Sternocleidomastoid (tissue), 1 donor: ENCODE results near the genes SLC9B2 and CENPE.

GRCh38 chr4:99845955-99846555 is 29.4 kb downstream of the DAPP1 start:
- PRO-cap = no peak

- PRO-cap = no peak
These were observed 81.2 kb downstream of the EMCN start for GRCh38 chr4:100436678-100437058.

DNA sequence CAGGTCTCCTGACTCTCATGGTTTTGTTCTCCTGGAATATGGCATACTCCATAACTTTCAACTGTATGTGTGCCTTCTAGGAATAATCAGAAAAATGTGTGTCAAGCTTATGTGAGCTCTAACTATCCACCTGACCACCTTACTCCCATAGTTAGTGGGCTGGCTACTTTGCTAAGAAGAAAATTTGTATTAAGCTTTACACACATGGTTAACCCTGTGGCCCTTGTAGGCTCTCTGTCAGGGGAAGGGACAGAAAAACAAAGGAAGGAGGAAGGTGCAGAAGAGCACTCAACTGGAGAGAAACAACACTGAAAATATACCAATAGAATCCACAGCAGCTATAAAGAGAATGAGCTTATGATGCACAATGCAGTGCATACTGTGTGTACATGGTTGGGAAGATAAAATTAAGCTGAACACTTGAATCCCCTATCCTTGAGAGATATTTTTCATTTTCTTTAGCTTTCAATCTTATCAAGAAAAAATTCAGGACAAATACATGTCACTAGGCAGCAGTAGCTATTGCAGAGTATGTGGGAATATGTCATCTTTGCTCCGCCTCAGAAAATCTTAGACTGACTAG is 84.6 kb downstream of the PPP3CA start:
- PRO-cap = no peak

- PRO-cap = no peak
These were observed 56.9 kb downstream of the PPP3CA start for GRCh38 chr4:101290308-101290905.

- PRO-cap = no peak
These were observed 2.2 kb downstream of the PPP3CA start for GRCh38 chr4:101345095-101345606.

DNA sequence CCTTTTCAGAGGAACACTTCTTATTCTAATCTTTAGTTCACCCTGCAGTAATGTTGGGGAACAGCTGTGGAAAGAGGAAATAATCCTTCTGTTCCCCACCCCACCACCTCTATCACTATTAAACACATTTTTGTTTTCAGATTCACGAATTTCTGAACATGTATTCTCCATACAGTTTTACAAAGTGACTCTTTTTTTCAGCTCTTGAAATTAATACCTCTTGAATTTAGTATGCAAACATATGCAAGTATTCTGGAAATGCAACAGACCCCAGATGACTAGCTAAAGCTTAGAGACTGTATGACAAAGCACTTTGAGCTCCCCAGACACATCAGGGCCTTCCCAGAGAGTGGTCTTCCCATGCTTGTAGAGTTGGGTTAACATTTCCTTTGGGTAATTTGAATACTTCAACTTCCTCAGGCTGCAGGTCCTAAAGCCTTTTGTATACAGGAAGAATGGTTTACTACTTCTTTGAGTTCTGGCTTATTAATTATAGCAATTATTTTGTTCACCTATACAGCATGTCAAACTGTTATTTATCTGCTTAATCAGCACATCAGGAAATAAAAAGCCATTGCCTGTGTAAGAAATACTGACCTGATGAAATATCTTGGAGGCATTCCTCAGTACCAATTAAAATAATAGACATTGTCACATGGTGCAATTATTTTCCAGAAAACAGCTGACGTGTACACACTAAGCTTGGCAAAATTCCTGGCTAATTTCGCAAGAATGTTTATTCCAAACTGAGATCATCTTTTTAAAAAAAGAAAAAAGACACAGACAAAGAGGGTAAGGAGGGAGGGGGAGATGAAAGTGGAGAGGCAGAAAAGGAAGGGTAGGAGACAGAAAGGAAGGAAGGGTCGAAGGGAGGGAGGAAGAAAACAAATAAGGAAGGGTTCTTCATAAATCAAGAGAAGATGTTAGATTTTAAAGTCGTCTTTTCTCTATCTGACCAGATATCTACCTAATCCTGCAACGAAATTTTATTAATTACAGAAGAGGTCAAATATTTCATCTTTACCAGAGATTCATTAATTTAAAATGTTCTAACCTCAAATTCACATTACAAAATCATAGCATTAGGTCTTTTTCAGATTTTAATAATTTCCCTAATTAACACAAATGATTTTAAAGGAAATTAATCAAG is 62.0 kb upstream of the NFKB1 start:
- PRO-cap = no peak

- PRO-cap = no peak
These were observed 121.2 kb downstream of the MANBA start for GRCh38 chr4:102639447-102640146.

- PRO-cap = no peak
These were observed 443 bp upstream of the MANBA start for GRCh38 chr4:102761121-102761700.

DNA sequence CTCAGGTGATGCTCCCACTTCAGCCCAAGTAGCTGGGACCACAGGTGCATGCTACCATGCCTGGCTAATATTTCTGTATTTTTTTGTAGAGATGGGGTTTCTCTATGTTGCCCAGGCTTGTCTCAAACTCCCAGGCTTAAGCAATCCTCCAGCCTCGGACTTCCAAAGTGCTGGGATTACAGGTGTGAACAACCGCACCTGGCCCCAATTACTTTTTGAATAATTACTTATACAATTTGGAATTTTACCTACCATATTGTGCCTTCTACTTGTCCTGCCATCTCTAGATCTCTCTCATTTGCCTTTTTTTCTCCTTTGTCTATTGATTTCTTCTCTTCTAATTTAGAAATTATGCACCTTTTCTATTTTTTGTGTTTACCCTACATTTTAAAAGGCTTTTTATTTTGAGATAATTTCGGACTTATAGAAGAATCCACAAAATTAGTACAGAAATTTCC is 25.1 kb upstream of the MANBA start:
- PRO-cap = no peak

GRCh38 chr4:102815544-102815954 is 11.8 kb downstream of the UBE2D3 start:
- PRO-cap = no peak

GRCh38 chr4:102824781-102825463 is 2.4 kb downstream of the UBE2D3 start:
- PRO-cap = bidirectional peak, plus-strand start at chr4:102825412, minus-strand start at chr4:102825249

GRCh38 chr4:102828544-102828661 is 1.1 kb upstream of the UBE2D3 start:
- PRO-cap = no peak

DNA sequence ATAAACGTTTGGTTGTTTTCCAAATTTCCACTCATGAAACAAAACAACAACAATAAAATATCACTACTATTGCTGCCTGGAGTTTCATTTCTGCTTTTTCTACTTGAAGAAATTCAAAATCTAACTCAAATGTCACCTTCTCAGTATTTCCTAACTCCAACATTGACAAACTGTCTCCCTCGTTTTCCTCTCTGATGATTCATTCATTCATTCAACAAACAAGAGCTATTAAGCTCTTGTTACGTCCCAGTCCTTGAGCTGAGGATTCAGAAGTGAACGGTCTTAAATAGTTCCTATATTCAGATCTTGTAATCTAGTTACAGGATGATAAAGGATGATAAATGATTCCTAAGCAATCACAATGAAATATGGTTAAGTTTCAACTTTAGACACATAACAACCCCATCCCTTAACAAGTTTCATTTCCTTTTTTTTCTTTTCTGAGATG is 1.8 kb downstream of the SLC9B2 start:
- PRO-cap = no peak

DNA sequence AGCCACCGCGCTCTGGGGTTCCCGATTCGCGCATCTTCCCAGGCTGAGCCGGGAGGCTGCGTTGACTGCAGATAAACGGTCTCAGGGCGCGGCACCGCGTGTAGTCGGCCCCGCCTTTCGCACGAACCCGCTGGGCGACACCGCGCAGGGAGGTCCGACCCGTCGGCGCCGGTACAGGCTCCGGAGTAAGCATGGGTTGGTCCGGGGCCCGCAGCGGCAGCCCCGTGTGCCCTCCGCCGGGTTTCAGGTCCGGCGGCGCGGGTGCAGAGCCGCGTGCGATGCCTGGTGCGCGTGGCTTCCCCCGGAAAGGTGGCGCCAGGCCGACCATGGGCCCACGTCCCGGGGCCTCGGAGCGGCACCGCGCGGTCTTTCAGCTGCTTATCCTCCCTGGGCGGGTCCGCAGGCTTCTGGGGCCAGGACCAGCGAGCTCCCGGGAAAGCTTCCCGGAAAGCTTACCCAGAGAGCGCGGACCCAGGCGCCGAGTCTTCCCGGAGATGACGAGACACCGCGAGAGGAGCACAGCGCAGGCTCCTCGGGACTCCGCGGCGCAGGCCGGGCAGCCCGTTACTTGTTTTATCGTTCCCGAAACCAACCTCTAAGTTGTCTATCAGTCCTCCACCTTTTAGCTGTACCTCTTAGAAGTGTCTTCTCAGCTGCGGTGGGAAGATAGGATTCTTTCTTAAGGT is at the start of gene SLC9B2:
TSS of gene SLC9B2 (minus strand) at position 496 of the 686 bp plus-strand sequence.
- PRO-cap = bidirectional peak, plus-strand start at position 137 of the sequence, minus-strand start at position 45 of the sequence; bidirectional peak, plus-strand start at position 500 of the sequence, minus-strand start at position 454 of the sequence

- PRO-cap = no peak
These were observed at the start of gene CENPE for GRCh38 chr4:103197655-103198805. TSS of gene CENPE (minus strand) at chr4:103198343.

GRCh38 chr4:105556215-105556718 is 3.8 kb downstream of the ARHGEF38 start:
- PRO-cap = no peak

GRCh38 chr4:105765924-105766522 is 57.4 kb downstream of the GSTCD start:
- PRO-cap = no peak

DNA sequence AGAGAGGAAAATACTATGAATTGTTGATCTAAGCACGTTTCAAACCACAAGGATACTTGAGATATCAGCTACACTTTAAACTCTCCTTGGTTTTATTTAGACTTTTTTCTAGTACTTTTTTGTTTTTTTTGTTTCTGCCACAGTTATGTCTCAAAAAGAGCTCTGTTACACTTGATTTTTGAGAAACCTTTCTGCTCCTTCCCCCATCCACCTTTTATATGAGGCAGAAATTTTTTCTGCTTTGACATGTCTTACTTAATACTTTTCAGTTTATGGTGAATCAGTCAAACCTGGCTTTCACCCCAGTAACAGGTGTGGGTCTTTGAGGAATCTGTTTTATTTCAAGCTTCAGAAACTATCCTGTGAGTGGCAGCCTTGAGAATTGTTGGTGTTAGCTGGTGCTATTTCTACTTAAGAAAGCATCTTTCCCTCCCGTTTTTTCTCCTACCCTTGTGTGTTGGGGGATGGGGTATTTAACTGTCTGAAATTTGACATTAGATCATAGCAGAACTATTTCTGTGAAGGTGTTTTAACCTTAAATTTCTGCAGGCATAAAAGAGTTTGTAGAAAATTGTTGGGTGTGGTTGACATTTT is 2.1 kb downstream of the NPNT start:
- PRO-cap = no peak

- PRO-cap = unidirectional peak, minus-strand start at chr4:105903043
These were observed 7.5 kb downstream of the NPNT start for GRCh38 chr4:105902803-105903179.

DNA sequence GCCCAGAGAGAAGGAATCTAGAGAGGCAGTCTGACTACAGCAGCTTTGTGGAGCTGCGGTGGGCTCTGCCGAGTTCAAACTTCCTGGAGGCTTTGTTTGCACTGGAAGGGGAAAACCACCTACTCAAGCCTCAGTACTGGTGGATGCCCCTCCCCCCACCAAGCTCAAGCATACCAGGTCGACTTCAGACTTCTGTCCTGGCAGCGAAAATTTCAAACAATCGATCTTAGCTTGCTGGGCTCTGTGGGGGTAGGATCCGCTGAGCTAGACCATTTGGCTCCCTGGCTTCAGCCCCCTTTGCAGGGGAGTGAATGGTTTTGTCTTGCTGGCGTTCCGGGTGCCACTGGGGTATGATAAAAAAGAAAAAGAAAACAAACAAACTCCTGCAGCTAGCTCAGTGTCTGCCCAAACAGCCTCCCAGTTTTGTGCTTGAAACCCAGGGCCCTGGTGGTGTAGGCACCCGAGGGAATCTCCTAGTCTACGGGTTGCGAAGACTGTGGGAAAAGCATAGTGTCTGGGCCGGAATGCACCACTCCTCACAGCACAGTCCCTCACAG is 57.6 kb downstream of the DKK2 start:
- PRO-cap = no peak